Left colon (tissue), 1 donor: ENCODE data around the genes PRSS53 and KAT8.

DNA sequence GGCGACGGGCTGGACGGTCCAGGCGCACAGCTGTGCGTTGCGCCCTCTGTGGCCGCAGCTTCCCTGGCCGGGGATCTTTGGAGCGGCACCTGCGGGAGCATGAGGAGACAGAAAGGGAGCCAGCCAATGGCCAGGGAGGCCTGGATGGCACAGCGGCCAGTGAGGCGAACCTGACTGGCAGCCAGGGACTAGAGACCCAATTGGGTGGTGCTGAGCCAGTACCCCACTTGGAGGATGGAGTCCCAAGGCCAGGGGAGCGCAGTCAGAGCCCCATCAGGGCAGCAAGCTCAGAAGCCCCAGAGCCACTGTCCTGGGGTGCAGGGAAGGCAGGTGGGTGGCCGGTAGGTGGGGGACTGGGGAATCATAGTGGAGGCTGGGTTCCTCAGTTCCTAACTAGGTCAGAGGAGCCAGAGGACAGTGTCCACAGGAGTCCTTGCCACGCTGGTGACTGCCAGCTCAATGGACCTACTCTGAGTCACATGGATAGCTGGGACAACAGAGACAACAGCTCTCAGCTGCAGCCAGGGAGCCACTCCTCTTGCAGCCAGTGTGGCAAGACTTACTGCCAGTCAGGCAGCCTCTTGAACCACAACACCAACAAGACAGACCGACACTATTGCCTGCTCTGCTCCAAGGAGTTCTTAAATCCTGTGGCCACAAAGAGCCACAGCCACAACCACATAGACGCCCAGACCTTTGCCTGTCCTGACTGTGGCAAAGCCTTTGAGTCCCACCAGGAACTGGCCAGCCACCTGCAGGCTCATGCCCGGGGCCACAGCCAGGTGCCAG lies 6.4 kb downstream of the ZNF646 start:
- PRO-cap: no peak

DNA sequence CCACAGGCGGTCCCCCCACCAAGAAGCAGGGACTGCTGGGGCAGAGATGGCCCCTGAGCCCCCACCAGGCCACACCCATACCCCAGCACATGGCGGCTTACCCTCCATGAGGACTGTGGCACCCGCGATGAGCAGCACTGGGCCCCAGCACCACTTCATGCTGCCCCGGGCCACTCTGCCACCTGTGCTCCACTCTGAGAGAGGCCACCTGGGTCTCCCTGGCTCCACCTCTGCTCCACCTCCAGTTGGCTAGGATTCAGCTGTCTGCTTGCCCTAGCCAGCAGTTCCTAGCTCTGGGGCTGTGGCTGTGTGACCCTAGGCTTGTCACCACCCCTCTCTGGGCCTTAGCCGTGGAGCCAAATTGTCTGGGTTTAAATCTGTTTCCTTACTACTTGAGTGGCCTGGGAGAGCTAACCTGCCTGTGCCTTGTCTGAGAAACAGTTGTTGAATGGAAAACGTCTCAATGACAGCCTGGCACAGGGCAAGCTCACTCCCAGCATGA lies at the start of gene PRSS53:
PRSS53 (minus strand) TSS at position 293 of the 502 bp plus-strand sequence.
- PRO-cap: no peak

- PRO-cap: no peak
These were observed 3.8 kb upstream of the KAT8 start for GRCh38 chr16:31113466-31114337.

DNA sequence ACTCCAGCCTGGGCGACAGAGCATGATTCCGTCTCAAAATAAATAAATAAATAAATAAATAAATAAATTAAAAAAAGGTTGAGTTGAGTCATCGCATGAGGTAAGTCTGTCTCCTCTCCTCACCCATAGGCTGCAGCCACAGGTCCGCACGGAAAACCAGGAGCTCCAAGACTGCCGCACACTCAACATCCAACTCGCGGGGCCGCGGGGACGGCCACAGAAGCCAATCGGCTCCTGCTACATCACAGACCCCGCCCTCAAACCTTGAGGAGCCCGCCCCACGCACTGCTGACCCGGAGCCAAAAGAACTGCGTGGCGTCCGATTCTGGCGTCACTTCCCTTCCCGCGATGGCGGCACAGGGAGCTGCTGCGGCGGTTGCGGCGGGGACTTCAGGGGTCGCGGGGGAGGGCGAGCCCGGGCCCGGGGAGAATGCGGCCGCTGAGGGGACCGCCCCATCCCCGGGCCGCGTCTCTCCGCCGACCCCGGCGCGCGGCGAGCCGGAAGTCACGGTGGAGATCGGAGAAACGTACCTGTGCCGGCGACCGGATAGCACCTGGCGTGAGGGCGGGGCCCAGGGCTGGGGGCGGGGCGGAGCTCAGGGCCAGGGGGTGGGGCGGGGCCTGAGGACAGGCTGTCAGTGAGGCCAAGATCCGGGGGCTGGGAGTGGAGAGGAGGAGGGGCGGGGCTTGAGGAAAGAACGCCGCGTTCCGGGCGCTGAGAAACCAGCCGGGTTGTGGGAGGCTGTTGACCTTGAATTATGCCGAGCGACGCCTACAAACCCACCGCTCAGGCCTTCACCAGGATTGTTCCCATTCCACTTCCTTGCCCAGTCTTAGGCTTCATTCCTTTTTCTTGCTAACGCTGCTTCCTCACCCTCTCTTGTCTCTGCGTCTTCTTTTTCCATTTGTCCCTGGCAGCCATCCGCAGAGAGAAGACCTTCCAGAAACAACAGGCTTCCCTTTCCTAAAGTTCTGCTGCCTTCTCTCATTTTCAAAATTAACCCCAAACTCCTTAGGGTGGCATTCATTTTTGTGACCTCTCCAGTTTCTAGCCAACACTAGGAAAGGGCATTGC lies at the start of gene KAT8:
KAT8 (plus strand) TSS at position 331 of the 1,075 bp plus-strand sequence.
- PRO-cap: bidirectional peak, plus-strand start at position 334 of the sequence, minus-strand start at position 173 of the sequence; bidirectional peak, plus-strand start at position 669 of the sequence, minus-strand start at position 546 of the sequence

DNA sequence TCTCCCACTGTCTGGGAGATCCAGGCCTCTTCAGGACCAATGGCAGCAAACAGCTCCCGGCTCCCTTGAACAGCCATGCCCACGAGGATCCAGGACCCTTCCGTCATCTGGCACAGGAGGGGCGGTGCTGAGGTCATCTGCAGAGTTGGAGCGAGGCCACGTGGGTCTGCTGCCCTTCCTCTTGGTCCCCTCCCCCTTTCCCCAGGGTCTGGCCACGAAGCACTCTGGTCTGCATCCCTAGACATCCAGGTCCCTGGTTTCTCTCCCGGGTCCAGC lies 3.7 kb upstream of the PRSS8 start:
- PRO-cap: no peak

- PRO-cap: bidirectional peak, plus-strand start at chr16:31180143, minus-strand start at chr16:31179778
These were observed 457 bp upstream of the FUS start for GRCh38 chr16:31179390-31179973.

DNA sequence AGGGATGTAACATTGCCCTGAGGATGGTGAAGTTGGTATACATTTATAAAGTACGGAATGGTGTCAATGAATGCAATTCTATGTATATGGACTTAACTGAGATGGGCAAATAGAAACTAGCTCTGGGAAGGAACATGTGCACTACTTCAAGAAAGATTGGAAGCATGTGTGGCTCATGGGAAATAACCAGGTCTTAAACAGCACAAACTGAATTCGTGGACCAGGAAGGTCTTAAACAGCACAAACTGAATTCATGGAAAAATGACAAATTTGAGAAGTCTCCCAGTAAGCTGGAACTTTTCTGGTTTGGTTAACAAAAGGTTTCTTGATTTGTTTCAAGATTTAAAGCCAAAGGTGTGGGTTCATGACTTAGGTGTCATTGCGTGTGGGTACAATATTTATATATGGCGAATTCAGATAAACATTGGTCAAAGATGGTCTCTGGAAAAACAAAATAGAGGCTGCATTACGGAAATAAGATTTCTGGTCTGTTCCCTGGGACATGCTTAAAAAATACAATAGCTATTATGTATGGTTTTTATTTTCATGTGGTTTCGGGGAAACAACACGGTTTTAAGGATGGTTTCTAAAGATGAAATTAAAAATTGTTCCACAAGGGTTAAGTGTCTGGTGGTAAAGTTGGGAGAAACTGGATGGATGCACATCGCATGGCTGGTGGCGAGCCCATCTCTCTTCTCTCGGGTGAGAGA lies 7.5 kb downstream of the FUS start:
- PRO-cap: no peak

DNA sequence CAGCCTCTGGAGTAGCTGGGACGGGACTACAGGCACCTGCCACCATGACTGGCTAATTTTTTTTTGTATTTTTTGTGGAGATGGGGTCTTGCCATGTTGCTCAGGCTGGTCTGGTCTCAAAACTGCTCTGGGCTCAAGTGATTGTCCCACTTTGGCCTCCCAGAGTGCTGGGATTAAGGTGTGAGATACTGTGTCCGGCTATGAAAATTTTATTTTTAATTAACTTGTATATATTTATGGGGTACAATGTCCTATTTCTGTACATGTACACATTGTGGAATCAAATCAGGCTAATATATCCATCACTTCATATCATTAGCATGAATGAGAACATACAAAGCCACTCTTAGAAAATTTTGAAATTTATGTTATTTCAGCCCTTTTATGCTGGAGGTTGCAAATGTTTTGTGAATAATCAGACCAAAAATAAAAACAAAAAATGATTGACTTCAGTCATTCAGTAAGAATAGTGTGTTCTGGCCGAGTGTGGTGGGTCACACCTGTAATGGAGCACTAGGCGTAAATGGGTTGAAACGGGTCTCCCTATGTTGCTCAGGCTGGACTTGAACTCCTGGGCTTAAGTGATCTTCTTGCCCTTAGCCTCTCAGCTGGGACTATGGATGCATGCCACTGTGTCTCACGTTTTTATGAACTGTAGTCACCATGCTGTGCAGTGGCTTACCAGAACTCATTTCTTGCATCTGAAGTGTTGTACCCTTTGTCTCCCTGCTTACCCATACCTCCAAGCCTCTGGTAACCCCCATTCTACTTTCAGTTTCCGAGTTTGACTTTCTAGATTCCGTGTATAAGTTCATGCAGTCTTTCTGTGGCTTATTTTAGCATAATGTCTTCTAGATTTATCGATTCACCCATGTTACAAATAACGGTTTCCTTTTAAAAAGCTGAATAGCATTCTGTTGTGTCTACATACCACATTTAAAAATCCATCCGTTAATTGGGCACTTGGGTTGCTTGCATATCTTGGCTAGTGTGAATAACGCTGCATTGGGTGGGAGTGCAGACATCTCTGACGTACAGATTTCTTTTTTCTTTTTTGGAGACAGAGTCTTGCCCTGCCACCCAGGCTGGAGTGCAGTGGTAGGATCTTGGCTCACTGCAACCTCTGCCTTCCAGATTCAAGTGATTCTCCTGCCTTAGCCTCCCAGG lies 7.8 kb downstream of the PYCARD start:
- PRO-cap: no peak

- PRO-cap: no peak
These were observed 1.0 kb downstream of the TRIM72 start for GRCh38 chr16:31214583-31215715.

DNA sequence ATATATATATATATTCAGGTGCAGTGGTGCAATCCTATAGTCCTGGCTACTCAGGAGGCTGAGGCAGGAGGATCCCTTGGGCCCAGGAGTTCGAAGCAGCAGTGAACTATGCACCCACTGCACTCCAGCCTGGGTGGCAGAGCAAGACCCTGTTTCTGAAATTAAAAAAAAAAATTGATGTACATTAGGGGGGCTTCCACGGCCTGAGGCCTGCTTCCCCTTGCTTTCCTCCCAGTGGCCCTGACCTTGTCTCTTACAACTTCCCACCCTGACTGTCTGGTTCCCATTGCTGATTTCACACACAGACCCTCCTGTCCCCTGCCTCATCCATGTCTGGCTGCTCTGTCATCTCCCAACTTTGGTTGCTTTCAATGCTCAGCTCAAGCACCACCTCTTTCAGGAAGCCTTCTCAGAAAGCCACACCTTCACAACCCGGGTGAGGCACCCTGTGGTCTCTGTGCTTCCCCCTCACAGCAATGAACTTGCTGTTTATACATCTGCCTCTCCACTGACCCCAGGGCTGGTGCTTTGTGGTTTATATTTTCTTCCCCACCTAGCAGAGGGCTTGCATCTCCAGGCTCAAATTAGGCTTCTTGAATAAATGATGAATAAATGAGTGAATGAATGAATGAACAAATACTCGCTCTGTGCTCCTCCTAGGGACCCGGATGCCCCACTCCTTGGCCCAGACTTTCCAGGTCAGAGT lies 667 bp upstream of the ITGAX start:
- PRO-cap: no peak

GRCh38 chr16:31467134-31467692 lies 4.7 kb upstream of the TGFB1I1 start:
- PRO-cap: no peak

DNA sequence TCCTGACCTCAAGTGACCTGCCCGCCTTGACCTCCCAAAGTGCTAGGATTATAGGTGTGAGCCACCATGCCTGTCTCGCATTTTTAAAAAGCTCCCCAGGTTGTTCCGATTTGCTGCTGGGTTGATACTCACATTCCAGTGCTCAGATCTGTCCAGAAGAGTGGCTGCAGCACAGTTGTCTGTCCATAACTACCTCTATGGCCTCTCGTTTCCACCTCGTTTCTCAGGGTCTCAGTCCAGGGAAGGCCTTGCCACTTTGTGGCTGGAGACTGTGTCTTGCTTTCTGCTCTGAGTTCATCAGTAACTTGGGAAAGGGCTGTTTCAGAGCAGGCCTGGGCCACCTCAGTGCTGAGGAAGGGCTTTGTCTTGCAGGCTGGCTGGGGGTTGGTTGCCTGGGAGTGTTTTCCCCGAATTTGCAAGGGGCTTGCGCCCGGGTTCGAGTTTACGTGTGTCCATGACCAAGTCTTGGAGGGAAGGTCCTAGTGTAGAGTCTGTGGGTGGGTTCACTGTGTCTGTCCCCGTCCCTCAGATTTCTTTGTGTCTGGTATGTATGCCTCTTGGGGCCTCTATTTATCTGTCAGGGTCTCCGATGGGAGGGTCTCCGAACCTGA lies 767 bp upstream of the TGFB1I1 start:
- PRO-cap: no peak

DNA sequence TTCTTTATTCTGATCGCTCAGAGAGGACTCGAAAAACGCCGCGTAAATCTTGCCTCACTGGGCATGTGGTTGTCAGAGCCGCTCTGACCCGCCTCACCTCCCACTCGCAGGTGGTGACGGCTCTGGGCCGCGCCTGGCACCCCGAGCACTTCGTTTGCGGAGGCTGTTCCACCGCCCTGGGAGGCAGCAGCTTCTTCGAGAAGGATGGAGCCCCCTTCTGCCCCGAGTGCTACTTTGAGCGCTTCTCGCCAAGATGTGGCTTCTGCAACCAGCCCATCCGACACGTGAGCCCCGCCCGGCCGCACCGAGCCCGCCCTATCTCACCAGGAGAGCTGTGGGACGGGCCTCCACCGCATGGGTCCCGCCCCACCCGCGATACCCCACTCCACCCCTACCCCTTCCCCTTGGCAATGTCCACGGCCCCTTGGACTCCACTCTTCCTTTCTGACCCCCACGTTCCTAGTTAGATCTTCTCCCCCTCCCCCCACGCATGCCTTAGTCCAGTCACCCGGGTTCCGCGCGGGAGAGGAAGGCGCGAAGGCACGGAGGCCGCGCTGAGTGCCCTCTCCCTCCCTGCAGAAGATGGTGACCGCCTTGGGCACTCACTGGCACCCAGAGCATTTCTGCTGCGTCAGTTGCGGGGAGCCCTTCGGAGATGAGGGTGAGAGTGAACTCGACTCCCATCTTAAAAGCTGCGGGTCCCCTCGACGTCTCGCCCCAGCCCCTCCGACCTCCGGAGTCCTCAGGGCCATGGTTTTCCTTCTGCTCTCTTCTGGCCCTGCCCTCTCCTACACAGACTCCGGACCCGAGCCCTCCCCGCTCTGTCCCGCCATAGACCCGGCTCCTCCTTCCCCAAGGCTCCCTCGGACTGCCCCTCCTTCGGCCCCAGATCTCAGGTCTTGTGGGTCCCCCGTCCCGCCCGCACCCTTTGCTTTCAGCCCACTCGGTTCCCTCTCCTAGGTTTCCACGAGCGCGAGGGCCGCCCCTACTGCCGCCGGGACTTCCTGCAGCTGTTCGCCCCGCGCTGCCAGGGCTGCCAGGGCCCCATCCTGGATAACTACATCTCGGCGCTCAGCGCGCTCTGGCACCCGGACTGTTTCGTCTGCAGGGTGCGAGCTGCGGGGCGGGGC lies 4.3 kb downstream of the TGFB1I1 start:
- PRO-cap: bidirectional peak, plus-strand start at position 525 of the sequence, minus-strand start at position 282 of the sequence; bidirectional peak, plus-strand start outside the sequence, minus-strand start at position 1,095 of the sequence

- PRO-cap: unidirectional peak, minus-strand start at chr16:31492075
These were observed 9.0 kb downstream of the SLC5A2 start for GRCh38 chr16:31491878-31492426.

- PRO-cap: bidirectional peak, plus-strand start at chr16:31529701, minus-strand start at chr16:31529540
These were observed 1.4 kb downstream of the AHSP start for GRCh38 chr16:31528791-31529886.

DNA sequence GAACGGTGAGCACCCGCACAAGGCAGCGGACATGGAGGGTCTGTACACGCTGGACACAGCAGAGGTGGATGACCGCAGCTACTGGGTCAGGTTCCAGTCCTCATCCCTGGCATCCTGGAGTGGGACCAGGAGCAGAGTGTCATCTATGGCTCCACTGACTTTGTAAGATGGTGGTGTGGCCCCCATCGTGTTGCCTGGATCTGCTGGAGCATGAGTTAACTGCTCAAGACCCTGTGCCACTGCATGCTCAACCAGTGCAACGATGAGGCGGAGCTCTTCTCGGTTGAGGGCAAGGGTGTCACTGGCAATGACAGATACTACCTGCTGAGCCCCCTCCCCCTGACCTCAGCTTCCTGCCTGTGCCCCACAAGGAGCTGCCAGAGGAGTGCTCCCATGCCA lies 4.9 kb upstream of the KRBOX5 start:
- PRO-cap: no peak

GRCh38 chr16:31836865-31837388 lies 36.7 kb upstream of the ZNF267 start:
- PRO-cap: no peak

DNA sequence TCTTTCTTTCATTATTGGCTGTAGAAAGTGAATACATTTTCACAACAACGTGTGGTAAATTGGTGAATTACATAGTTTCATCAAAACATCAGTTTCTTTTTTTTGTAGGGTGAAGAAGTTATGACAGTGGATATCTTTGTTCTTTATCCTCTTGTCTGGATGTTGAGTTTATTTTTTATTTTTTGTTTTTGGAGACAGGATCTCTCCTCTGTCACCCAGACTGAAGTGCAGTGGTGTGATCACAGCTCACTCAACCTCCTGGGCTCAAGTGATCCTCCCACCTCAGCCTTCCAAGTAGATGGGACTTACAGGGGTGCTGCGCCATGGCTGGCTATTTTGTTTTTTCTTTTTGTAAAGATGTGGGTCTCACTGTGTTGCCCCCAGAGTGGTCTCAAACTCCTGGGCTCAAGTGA lies 2.4 kb downstream of the ZNF267 start:
- PRO-cap: no peak

GRCh38 chr16:33686895-33687440 lies 227.6 kb downstream of the TP53TG3F start:
- PRO-cap: unidirectional peak, minus-strand start at chr16:33687189

DNA sequence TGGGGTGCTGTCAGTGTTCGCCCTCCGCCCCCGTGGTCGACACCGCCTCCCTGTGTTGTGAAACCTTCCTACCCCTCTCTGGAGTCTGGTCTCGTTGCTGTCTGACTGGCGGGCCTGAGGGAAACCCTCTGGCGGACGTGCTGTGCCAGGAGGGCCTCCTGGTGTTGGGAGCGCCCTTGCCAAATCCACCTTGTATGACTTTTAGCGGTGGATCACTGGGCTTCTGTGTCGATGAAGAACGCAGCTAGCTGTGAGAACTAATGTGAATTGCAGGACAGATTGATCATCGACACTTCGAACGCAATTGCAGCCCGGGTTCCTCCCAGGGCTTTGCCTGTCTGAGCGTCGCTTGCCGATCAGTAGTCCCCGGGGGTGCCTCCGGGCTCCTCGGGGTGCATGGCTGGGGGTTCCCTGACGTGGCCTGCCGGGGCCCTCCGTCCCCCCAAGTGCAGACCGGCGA lies 703.4 kb downstream of the TP53TG3F start:
- PRO-cap: no peak